Measurements from ENCODE around the gene FBXO31.

- PRO-cap, 2 experiments, result no peak in any of the 2 experiments
Measured at GRCh38 chr16:85901767-85902415, 2.9 kb downstream of the IRF8 start.

GRCh38 chr16:85944887-85945688, 46.1 kb downstream of the IRF8 start:
- PRO-cap, 2 experiments, result no peak in any of the 2 experiments

DNA sequence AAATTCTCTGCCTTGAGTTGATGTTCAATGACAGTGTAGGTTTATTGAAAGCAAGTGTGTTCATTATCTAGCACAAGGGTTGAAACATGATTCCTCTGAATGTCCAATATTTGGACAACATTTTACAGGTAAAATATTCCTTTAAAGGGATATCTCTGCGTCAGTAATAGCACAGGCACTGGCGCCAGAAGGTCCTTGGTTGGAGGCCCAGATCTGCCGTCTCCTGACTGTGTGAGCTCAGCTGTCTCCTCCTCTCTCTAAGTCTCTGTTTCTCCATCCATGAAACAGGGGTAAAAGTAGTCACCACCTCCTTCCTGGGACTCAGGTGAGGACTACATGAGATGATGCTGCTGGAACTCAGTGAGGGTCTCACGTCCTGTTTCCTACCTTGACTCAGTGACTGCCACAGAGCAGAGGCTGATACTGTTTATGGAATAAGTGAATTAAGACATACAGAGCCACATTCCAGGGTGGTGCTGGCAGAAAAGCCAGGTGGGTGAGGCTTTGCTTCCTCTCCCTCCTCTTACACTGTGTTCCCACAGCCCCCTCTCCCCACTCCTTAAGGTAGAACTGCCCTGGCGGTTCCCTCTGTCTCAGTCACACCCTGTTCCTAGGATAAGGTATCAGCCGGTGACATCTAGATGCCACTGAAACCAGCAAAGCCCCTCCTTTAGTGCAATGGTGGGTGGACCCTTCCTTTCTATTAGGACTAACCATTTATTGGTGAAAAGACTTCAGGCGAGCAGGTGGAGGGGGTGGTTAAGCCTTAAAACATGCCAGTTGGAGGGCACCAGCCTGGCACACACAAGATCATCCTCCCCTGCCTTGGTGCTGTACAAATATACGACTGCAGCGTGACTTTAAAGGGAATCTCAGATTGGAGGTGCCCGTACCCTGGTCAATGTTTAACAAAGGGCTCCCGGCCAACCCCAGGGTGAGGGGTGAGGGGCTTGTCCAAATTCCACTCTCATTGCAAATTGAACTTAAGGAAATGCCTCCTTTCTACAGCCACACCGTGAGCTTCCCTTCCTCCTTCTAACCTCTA, 76.0 kb downstream of the IRF8 start:
- PRO-cap, 2 experiments, result no peak in any of the 2 experiments

GRCh38 chr16:85979417-85980092, 80.6 kb downstream of the IRF8 start:
- PRO-cap, 2 experiments, result no peak in any of the 2 experiments

DNA sequence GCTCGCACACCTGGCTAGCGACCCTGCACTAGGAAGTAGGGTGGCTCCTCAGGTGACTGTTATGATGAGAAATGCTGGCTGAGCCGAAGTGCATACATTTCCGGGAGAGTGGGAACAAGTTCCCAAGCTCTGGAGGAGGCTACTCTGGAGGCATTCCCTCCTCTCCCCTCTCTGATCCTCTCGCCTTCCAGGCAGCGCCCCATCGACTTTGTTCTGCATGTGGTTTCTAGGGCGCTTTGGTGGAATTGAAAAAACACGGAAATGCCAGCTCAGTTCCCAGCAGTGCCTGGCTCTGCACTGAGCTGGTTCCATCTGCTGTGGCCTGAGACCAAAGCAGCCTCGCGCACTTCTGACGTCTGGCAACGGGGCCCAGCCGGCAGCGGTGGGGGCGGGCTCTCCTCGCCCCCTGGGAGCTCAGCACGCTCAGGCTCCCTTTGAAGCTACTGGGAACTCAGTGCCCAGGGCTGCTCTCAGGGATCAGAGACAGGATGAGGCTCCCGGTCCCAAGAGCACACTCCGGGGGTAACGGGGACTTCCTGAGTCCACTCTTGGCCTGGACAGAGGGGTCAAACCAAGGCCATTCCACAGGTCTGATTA, 130.4 kb downstream of the IRF8 start:
- PRO-cap, 2 experiments, result no peak in any of the 2 experiments

DNA sequence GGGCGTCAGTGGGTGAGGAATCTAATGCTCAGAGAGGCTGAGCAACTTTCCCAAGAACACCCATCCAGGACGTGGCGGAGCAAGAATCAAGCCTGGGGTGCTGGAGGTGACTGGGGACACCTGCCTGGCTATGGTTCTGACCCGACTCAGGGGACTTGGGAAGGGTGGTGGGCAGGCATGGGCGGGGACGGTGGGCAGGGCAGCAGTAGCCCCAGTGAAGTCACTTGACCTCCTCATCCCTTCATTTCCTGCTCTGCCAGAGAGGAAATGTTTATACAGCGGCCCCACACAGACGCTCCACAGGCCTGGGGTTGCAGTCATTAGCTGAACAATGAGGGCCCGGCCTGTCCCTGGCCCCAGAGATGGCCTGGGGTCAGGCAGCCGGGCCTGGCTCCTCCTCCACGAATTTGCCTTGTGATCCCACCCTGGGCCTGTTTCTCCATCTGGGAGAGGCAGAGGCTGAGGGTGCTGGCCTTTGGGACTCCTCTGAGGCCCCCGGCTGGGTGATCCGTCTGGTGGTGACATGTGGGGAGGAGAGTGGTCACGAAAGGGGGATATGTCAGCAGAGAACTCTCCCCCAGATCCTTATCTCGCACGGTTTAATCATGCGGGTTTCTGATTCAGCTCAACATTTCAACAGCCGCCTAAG, 175.8 kb downstream of the IRF8 start:
- PRO-cap, 2 experiments, result no peak in any of the 2 experiments

DNA sequence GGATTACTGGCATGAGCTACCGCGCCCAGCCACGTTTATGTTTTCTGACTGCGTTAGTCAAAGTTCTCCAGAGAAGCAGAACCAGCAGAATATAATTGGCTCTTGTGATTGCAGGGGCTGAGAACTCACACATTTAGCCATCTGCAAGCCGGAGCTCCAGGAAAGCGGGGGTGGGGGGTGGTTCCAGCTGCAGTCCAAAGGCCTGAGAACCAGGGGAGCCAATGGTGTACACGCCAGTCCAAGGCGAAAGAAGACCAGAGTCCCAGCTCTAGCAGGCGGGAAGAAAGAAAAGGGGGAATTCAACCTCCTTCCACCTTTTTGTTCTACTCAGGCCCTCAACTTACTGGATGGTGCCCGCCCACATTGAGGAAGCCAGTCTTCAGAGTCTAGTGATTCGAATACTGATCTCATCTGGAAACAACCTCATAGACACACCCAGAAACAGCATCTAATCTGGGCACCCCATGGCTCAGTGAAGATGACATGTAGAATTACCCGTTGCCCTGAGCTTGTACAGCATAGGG, 263.7 kb downstream of the IRF8 start:
- PRO-cap, 2 experiments, result no peak in any of the 2 experiments

- PRO-cap, 2 experiments, result no peak in any of the 2 experiments
Measured at GRCh38 chr16:86199676-86200639, 301.0 kb downstream of the IRF8 start.

DNA sequence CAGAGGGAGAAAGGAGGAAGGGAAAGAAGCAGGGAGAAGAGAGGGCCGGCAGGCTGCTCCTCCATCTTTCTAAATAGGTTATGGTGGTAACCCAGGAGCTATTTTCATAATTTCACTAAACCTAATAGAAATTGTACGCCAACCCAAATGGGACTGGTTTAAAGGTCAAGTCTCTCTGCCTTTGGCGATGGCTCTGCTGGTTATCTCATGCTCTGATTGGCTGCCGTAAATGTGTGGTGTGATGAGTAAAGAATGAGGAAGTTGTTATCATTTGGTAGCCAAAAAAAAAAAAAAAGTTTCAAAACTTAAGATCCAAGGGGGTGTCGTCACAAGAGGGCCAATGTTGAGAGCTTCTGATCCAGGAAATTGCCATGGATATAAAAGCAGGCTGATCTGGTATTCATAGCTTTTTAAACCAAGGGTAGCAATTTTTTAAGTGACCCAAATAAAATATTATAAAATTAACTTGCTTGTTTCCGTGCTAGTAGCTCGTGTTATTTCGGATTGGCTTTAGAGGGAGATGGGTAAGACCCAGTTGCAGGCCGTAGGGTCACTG, 126.5 kb upstream of the FOXF1 start:
- PRO-cap, 2 experiments, result no peak in any of the 2 experiments

DNA sequence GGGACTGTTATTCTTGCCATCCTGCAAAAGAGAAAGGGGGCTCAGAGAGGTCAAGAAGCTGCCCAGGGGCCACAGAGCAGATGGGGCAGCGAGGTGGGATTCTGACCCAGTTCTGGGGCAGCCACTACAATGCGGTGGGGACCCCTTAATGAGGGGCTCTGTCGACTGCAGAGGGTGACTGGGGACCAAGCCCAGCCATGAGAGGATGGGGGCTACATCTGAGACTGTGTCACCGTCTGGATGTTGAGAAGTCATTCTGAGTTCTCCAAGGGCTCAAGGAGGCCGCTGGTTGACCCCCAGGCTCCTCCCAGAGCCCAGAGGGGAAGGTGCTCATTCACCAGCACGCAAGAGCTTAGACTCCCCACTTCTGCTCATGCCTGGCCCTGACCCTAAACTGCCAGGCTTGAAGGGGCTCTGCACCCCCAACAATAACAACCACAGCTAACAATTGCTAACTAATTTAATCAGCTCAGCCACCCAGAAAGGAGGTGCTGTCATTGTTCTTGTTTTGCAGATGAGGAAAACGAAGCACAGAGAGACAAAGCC, 9.2 kb upstream of the FOXF1 start:
- PRO-cap, 2 experiments, result no peak in any of the 2 experiments

- PRO-cap, 2 experiments, result no peak in any of the 2 experiments
Measured at GRCh38 chr16:86530438-86531008, 20.2 kb downstream of the FOXF1 start.

- PRO-cap, 2 experiments, result no peak in any of the 2 experiments
Measured at GRCh38 chr16:86740787-86741230, 162.5 kb downstream of the FOXL1 start.

DNA sequence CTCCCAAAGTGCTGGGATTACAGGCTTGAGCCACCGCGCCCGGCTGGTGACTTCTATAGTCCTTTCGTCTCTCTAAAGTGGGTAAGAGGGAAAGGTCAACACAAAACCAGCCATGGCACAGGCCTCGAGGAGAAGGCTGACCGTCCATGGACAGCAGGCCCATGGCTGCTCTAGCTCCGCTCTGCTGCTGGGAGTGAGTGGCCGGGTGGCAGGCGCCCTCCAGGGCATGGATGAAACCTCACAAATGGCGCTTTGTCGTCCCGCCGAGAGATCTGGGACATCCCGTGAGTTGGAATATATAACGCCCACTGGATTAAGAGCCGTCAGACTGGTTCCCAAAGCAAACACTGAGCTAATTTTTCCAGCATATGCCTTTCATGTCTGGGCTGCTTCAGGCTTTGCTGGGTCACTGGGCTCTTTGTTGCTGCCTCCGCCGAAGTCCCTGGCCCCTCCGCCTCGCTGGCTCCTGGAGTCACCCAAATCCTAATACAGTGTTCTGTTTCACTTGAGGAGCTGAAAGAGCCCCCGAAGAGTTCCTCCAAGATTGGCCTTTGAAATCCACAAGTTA, 266.3 kb downstream of the FOXL1 start:
- PRO-cap, 2 experiments, result no peak in any of the 2 experiments

GRCh38 chr16:87065147-87065607, 252.0 kb downstream of the C16orf95 start:
- PRO-cap, 2 experiments, result no peak in any of the 2 experiments

DNA sequence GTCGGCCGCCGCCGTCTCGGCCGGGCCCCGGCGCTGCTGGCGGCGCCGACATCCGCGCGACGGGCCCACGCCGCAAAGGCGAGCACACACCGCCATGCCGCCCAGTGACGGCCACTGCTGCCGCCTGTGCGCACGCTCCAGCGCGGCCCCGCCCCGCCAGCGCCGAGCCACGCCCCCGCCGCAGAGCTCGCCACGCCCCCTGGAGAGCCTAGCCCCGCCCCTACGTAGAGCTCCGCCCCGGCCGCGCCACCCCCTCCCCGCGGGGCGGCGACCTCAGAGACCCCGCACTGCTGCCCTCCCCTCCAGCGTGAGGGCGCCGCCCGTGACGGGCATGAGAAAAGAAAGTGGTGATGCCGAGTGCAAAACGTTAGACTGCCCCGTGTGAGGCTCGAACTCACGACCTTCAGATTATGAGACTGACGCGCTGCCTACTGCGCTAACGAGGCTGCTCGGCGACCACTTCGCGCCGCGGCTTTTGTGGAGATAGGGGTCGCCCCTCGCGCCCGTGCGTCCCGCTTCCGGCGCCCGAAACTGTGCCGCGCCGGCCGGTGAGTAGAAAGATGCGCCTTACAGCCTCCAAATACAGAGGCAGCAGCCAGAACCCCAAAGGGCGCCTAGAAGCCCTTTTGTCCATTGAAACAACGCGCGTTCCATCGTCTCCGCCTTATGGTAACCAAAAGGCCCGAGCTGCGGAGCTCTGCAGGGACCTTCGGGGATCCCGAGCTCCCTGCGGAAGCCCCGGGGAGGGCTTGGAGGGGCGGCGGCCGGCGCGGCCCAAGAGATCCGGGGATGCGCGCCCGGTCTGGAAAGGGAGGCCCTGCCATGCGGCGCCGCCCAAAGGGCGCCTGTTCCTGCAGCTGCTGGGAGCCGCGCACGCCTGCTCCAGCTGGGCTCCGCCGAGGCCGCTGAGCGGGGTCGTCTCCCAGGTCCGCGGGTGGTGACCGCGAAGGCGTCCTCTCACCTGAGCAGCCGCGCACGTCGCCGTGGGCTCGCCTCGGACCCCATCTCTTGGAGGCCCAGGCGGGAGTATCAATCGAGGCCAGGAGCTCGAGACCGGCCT, at the start of gene FBXO31:
FBXO31 (minus strand) TSS at position 128 of the 1,060 bp plus-strand sequence.
- PRO-cap, 2 experiments, result peak in 2 of 2 experiments; most common plus-strand start position 534 of the sequence (in 2); most common minus-strand start position 128 of the sequence (in 2)

- PRO-cap, 2 experiments, result no peak in any of the 2 experiments
Measured at GRCh38 chr16:87404610-87405230, 12.6 kb downstream of the MAP1LC3B start.

DNA sequence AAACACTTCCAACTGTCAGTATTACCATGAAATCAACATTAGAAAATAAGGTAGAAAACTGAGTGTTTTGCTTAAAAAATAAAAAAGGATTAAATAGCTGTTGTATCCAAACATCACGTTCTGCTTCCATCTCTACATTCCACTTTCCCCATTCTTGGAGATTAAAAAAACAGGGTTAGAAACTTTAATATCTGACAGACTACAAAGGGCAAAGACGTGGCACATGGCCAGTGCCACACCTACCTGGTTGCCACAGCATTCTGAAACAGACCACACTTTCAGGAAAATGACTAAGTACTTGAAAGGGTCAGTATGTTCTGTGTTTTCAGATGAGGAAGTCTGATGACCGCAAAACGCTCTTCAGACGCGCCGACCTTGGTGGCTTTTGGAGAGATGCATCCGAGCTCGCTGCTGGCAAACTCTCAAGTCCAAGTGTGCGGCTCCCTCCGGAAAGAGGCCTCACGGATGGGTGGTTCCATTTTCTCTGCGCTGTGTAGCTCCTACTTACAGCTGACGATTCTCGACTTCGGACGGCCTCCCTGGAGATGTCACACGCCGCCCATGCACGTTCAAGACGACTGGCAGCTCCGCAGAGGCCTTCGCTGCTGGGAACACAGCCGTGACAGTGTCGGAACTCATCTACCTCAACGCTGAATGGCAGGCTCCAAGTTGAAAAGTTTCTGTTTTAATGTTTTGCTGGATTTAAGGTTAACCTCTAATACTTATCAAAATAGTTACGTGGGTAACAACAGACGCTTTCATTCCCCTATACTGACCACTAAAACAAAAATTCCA, 15.5 kb downstream of the MAP1LC3B start:
- PRO-cap, 2 experiments, result no peak in any of the 2 experiments

- PRO-cap, 2 experiments, result no peak in any of the 2 experiments
Measured at GRCh38 chr16:87411460-87411838, 19.3 kb downstream of the MAP1LC3B start.

GRCh38 chr16:87448481-87449221, 44.2 kb downstream of the ZCCHC14 start:
- PRO-cap, 2 experiments, result no peak in any of the 2 experiments

- PRO-cap, 2 experiments, result no peak in any of the 2 experiments
Measured at GRCh38 chr16:87506986-87507930, 14.4 kb upstream of the ZCCHC14 start.